M059J (cell line): ENCODE measurements around a stretch of chr4.

DNA sequence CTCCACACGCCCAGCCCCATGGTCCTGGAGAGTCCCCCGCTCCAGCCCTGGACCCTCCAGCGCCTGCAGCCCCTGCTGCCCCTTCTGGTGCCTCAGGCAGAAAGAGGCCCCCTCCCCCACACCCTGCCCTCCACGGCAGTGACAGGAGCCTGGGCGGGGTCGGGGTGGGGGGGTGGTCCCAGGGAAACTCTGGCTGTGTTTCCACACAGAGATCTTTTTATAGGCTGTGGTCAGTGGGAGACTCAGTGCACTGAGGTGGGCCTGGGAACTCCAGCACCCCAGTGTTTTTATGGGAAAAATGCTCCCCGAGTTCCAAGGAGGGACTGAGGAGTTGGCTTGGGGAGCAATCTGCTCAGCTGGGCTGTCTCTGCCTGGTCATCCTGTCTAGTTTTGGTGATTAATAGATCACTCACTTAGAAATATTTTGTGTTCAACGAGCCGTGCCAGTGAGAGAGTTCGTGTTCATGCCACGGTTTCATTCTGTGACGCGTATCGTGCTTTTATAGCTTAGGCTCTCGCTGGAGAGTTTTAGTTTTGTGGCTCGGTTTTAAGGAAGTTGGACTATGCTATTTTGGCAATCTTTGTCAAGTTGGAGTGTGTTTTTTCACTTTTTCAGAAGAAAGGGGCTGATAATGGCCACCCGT, 53.0 kb upstream of the HGFAC start:
- RAMPAGE, long total RNA = no peak

DNA sequence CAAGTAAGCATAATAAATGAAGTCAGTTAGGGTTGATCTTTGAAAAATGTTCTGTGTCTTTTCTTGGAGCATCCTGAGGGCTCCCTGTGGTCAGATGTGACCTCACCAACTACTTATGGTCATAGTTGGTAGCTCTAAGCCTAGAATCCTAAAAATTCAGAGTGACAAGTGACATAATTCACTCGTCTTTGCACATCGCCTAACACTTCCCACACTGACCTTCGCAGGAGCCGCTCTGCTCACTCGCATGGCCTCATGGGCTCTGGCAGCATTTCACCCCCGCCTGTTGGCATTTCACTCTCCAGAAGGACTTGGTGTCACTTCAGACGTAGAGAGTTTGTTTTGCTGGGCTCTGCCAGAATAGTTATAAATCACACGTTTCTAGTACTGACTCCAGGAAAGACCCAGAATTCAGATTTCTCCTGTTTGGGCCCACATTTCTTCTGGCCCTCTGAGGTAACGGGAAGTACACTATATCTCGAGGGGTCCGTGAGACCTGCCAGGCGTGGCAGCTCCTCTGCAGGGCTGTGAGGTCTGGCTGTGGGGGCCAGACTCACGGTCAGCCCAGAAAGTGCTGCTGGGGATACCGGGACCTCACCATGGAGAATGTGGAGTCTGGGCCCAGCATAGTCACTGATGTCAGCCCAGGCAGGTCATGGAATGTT, 38.8 kb upstream of the HGFAC start:
- RAMPAGE, long total RNA = no peak

DNA sequence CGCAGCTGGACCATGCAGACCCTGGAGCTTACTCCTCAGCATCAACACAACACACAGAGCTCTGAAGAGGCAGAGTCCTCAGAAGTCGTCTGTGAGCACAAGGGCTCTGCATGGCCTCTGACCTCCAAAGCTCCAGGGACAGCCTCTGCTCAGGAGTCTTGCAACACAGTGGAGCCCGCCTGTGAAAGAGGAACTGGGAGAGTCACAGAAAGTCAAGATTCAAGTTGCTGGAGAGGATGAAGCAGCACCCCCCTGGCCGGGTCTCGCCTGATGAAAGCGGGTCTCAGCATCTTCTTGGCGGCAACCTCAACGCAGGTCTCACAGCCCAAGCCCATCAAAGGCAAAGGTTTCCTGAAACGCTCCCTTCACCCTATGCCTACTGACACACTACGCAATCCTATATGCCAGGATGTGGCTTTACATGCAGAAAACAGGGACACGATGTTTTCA, 2.8 kb downstream of the LRPAP1 start:
- RAMPAGE, long total RNA = no peak

DNA sequence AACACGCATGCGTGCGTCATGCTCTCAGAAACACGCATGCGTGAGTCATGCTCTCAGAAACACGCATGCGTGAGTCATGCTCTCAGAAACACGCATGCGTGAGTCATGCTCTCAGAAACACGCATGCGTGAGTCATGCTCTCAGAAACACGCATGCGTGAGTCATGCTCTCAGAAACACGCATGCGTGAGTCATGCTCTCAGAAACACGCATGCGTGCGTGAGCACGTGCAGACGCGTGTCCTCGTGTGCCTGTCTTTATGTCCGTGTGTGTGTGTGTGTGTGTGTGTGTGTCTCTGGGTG, 19.6 kb upstream of the ADRA2C start:
- RAMPAGE, long total RNA = no peak

- RAMPAGE, long total RNA = no peak
These were observed 879 bp downstream of the NSG1 start for GRCh38 chr4:4387635-4388326.

DNA sequence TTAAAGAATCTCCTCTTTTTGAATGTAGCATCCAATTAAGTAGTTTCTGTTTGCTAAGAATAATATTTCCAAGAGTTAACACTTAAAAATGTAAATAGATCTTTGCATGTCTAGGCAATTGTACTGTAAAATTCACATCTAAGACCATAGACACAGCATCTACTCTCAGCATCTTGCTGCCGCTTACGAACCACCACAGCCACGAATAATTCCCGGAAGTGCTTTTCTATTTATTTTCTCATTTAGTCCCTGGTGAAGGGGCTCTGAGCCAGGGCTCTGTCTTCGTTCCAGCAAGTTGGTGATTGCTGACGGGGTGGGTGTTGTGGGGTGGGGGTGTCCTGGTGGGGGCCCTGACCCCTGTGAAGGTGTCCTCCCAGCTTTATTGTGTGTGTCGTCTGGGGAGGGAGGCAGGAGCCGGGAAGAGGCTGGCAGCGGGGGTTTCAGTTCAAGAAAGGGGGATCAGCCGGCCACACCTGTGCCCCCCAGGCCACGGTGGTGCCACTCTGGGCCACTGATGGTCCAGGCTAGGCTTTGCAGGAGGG, 1.6 kb downstream of the NSG1 start:
- RAMPAGE, long total RNA = no peak

GRCh38 chr4:4473777-4474143, 68.1 kb downstream of the STX18 start:
- RAMPAGE, long total RNA = no peak

DNA sequence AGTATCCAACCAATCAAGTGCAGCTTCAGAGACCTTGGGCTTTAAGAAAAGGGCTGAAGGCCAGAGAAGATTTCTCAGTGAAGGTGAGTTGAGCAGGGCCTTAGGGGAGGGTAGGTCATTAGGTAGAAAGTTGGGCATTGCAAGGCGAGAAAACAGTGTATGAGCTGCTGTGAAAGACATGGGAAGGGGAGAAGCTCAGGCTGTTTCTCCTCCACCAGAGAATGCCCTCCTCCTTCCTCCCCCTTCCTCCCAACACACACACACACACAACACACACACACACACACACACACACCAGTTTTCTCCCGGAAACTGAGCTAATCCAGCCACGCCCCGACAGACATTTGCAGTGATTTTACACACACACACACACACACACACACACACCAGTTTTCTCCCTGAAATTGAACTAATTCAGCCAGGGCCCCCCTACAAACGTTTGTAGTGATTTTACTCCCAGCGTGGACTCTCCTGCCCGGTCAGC, 32.8 kb upstream of the STX18 start:
- RAMPAGE, long total RNA = no peak

- RAMPAGE, long total RNA = no peak
These were observed 144.1 kb upstream of the STX18 start for GRCh38 chr4:4686047-4686287.

DNA sequence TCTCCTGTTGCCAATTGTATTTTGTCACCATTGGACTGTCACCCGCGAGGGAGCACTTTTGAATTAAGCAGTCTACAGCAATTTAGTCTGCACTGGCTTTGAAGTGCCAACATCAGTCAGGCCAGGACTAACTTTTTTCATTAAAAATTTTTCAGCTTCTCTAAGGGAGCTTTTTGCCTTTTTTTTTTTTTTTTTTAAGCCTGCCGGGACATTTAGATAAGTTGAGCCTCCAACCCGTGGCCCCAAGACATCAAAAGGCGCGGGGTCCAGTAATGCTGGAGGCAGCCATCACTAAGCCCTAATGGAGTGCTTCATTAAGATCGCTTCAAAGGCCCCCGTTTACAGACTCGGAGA, 98.2 kb upstream of the MSX1 start:
- RAMPAGE, long total RNA = no peak

DNA sequence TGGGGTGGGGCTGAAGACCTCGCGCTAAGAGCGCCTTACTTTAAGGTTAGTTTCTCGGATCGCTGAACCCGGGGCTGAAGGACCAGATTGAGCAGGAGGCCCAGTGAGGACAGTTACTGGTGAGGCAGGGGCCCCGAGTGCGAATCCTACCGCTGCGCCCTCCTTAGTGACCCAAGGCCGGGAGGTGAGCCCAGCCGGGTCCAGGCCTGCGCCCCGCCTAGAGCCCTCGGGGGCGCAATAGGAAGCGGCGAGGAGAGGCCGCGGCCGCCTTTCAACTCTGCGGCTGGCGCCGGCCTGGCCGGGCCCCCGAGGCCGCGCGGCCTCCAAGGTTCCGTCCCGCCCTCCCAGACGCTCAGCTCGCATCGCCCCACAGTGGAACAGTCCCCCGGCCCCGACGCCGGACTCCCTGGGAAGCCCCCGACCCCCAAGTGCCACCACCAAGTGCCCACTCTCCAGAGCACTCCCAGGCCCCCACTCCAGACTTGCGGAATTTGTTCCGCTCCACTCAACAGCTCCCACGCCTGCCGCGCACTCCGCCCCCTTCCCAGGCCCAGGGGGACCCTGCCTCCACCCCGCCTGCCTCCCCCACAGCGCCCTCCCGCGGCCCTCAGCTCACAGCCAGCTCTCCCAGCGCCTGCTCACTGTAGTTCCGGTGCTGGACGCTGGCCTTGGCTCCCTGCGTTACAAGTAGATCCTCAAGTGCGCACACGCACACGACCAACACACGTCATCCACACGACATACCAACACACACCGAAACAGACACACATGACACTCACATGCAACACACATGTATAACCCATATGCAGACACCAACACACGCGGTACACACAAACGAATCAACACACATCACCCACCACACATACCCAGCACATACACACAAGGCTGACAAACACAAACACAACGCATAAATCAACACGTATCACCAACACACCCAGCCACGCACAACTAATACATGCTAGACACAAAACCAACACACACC, 7.9 kb downstream of the MSX1 start:
- RAMPAGE, long total RNA = no peak

DNA sequence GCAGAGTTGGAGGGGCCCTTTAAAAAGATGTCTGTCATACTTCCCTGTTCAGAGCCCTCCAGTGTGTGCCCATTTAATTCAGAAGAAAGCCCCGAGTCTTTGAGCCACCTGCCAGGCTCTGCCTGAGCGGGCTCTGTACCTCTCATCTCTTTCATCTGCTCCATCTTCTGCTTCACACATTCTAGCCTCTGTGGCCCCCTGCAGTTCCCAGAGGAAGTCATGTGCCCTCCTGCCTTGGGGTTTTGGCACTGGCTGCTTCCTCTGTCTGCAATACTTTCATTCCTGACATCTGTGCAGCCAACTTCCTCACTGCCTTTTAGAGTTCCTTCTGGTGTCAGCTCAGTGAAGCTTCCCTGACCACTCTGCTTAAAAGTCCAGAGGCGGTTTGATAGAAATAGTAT, 6.2 kb upstream of the STK32B start:
- RAMPAGE, long total RNA = no peak

DNA sequence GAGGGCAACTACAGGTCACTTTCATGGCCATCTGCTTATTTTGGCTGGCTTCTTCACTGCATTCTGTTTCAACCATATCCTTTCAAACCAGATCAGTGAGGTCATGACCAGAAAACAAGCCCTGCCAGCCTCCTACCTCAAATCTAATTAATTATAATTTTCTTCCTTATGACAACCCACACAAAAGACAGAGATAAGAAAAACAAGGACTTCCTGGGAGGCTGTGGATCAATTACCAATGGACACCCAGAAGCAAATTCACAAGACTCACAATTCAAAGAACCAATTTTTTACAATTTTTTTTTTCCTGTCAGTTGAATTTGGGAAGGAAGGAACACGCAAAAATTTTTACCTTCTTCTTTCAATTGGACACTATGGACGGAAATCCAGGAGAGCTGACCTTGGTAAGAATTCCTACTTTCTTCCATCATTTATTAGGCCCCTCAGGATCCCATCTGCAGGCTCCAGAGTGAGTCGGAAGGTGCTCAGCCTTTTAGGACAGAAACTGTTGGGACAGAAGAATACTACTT, 183.2 kb downstream of the EVC2 start:
- RAMPAGE, long total RNA = no peak

DNA sequence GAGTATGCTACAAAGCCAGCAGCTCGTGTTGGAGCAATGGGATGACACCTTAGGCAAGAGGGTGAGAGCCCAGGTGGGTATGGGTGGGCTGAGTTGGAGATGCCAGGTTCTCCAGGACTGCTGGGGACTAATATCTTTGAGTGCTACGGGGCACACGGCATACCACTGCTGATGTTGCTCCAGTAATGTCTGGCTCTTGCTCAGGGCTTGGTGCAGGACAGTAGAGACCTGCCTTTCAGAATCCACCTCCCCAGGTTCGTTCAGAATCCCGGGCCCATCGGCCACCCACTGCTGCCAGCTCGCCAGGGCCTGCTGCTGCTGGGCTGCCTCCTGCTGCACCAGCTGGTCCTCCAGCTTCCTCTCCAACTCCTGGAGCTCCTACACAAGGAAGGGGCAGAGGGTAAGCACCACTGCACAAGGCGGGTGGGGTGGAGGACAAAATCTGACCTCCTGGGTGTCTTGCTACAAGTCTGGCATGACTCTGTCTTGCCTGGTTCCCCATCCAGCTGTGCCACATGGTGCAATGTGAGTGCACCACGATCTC, 132.2 kb downstream of the EVC2 start:
- RAMPAGE, long total RNA = no peak

DNA sequence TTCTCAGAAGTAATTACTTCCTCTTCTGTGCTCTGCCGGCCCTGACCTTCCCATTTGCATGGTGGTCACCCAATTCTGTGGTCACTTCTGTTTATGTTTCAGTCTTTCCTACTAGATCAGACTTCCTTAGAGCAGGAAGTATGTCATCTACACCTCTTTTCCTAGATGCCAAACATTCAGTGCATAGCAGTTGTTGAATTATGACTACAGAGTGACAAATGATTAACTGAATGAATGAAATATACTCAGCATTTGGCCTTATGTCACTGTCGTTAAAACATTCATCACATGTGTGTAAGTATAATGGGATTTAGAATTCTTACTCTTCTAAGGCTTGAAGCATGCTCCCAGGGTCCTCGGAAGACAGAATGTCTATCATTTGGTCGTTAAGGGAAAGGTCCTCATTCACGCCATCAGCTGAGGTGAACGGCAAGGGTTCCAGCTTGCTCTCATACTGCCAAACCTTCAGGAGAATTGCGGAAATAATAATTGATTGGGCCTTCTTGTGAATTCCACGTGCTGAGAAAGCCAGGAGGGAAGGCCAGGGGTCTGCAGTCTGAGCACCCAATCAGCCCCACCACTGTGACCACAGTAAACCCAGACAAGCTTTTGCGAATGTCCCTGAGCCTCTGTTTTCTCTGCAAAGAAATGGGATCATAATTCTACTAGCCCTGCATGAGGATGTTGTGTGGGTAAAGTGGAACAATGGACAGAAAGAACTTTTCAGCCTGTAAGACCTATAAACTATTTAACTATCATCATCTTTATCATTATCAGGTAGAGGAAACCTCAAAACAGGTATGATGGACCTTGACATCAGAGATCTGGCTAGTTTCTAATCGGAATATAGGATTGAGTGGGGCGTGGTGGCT, 45.3 kb downstream of the EVC2 start:
- RAMPAGE, long total RNA = no peak

GRCh38 chr4:5783268-5783631, 72.2 kb downstream of the EVC start:
- RAMPAGE, long total RNA = no peak

GRCh38 chr4:5798414-5798868, 87.4 kb downstream of the EVC start:
- RAMPAGE, long total RNA = no peak

- RAMPAGE, long total RNA = no peak
These were observed 4.6 kb downstream of the CRMP1 start for GRCh38 chr4:5888007-5888927.

- RAMPAGE, long total RNA = no peak
These were observed 1.4 kb downstream of the JAKMIP1 start for GRCh38 chr4:6198812-6199434.

DNA sequence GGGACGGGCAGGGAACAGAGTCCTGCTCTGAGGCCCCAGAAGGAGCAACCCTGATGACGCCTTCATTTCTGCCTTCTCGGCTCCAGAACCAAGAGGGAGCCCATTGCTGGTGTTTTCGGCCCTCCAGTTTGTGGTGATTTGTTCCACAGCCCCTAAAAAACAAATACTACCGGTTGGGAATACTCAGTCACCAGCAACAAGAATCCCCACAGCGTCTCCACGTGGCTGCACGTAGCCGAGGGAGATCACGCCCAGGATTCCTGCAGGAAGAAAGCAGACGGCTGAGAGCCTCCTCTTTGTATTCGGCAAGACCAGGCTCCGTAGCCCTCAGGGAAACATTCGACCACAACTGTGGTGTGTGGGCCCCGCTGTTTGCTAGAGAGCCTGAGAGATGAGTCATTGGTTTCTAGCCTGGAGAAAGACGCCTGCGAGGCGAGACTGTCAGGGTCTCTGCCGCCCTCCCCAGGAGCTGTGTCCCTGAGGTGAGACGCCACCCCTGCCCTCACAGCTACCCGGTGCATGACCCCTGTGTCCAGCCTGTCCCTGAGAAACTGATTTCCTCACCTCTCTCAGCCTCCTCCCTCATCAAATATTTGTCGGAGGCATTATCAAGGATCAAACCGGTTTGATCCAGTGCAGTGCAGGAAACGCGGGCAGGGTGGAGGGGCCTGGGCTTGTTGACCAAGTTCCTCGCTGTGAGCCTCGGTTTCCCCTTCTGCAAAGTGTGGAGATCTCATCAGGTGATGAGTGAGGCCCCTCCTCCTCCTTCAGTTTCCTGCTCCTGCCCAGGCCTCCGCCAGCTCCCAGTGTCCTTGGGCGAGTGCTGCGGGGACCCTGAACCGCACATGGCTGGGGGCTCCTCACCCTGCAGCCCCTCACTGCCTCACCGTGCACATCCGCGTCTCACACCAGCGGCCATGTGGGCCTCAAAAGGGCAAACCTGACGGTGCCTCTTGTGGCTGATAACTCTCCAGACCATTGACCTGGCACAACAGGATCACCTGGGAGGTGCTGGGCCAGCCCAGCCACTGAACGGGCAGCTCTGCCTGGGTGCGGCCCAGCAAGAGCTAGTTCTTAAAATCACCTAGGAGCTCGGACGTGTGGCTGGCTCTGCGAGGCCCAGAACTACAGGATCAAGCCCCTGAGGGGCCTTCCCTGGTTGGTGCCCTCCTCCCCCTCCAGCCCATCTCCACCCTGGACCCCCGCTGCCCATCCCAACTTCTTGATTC, 4.5 kb upstream of the S100P start:
- RAMPAGE, long total RNA = no peak